SEM (cell line): ENCODE measurements around the genes PHF3 and SDHAF4.

DNA sequence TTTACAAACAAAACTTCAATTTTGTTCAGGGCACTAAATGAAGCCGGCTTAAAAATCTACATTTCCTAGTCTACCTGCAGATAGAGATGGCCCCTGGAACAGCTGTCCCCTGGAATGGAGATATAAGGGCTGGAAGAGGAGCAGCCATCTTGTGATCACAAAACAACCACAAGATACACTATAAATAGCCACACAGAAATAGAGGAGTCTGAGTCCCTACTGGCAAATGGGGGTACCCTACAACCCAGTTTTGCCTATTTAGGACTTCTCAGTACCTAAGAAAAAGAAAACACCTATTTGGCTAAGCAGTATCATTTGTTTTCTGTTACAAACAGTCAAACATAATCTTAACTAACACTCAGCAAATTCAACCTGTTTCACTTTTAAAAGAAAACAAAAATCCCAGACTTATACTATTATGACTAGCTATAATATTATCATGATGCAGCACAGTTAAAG, 115.6 kb downstream of the DST start:
- PRO-cap, result no peak

- PRO-cap, result bidirectional peak, plus-strand start at chr6:57172798, minus-strand start at chr6:57172526
These were observed 387 bp downstream of the BAG2 start for GRCh38 chr6:57172445-57172981.

DNA sequence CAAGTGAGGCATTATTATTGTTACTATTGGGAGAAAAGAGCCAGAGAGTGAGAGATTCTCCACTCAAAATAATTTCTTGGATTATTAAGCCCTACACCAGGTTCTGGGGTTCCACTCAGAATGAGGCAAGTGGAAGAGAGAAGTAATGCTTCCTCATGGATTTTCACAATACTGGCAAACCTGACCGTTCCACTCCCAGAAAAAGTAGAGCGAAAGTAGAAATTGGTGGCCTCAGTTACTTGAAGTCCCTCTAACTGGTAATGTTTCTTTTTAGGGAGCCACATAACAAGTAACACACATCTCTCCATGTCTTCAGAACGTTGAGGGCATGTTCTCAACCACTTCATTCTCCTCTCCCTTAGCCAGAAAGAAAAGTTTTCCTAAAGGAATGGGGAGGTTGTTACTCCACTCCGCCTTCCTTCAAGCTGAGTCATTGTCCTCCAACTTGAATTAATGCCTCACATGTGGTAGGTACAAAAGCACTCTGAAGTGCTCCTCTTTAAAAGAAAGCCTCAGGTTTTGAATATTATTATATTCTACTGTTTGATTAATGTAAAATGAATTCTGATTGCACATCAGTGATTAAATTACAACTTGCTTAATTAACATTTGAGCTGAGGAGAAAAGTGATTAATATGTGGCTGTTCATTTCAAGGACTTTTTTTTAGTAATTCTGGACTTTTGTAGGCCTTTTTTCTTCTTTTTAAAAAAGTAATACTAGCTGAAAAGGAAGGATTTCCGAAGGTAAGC, 2.0 kb downstream of the BAG2 start:
- PRO-cap, result no peak

- PRO-cap, result no peak
These were observed 12.2 kb upstream of the PRIM2 start for GRCh38 chr6:57305293-57305571.

- PRO-cap, result no peak
These were observed 505.4 kb downstream of the PRIM2 start for GRCh38 chr6:57822911-57823141.

- PRO-cap, result no peak
These were observed 480.3 kb upstream of the KHDRBS2 start for GRCh38 chr6:62766328-62766728.

DNA sequence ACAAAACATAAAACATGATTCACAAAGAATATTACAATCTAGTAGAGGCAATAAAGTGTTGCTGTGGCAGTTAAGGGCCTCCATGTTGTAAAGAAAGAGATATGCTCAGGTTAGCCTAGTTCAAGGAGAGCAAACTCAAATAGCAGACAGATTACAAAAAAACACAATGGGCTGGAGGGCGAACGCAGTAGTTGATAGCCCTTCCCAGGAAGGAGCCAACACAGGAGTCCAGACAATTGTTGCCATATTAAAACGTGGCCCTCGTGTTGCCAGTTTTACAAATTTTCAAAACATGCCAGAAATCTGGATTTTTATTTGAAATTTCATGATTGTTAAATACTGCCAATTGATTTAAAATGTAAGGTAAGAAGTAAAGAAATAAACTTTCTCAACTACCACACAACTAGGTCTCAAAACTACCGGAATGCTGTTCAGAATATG, 13.2 kb downstream of the LGSN start:
- PRO-cap, result no peak

DNA sequence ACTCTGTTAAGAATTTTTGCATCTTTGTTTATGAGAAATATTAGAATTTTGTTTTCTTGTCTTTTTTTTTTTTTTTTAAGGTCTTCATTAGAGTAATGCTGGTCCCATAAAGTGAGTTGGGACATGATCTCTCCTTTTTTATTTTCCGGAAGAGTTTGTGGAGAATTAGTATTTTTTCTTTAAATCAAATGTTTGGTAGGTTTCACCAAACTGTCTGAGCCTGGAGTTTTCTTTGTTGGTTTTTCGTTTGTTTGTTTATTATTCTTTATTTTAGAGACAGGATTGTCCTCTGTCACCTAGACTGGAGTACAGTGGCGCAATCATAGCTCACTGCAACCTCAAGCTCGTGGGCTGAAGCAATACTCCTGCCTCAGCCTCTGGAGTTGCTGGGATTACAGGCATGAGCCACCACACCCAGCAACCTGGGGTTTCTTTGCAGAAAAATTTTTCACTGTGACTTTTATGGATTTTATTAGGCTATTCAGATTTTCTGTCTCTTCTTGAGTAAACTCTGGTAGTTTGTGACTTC, 120.2 kb upstream of the PTP4A1 start:
- PRO-cap, result no peak

- PRO-cap, result no peak
These were observed 94.1 kb upstream of the PTP4A1 start for GRCh38 chr6:63478274-63478473.

DNA sequence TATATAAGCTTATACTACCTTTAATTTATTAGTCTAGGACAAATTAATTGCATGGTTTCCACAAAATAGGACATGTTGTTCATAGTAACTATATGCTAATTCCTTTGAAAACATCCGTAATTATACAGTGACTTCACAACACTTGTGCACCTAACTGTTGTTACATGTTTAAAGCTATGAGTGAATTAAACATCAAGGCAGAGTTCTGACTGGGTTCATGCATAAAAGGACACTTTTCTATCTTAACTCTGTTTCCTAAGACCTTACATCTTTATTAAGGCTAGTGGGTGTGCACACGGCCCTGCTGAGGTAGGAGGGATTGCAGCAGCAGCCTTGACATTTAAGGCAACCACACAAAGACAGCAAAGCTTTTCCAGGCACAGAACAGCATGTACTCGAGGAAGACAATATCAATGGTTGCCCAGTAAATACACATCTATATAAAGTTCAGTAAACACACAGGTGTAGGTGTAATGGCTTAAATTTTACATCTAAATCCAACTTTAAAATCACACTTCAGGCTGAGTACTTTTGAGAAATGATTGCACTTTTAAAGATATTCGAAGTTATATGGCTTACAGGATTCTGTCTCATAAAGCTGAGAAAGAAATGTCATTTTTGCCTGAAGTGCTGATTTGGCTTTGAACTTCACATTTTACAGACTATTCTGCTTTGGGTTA, 79.8 kb upstream of the PTP4A1 start:
- PRO-cap, result no peak

GRCh38 chr6:63565348-63565978, 6.8 kb upstream of the PTP4A1 start:
- PRO-cap, result no peak

- PRO-cap, result bidirectional peak, plus-strand start at chr6:63573287, minus-strand start at chr6:63573164
These were observed 746 bp downstream of the PTP4A1 start for GRCh38 chr6:63573072-63573380.

GRCh38 chr6:63580784-63581267, 8.5 kb downstream of the PTP4A1 start:
- PRO-cap, result no peak

- PRO-cap, result unidirectional peak, minus-strand start at chr6:63598842
These were observed 26.4 kb downstream of the PTP4A1 start for GRCh38 chr6:63598552-63599143.

DNA sequence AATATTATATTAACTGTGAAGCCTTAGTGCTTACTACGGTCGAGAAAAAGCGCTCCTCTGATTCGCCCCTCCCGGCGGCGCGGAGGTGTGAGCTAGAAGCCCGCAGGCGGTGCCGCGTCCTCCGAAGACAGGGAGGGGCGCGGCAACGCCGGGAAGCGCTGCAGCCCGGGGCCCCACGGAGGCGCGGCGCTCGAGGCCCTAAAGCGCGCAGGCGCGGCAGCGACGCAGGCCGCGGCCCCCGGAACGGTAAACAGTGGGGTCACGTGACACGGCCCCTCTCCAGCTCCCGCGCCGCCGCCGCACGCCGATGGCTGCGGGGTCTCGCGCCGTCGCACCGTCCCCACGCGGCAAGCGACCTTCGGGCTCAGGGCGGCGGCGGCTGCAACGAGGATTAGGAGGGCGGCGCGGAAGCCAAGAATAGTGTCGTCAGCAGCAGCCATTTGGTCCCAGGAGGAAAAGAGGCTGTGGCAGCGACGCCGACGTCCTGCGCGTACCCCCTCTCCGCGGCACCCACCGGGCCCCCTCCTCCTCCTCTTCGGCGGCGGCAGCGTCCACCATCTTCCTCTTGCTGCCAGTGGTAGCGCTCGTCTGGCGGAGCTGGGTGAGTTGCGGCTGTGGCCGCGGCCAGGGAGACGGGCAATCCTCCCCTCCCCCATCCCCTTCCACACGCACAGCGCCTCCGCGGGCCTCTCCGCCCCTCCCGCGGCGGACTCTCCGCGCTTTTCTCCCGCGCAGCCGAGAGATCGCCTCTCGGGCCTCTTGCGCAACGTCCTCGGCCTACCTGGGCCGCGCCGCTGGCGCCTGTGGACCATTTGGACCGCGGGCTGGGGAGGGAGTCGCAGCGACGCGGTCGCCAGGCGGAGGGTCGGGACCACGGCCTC, at the start of gene PHF3:
TSS of gene PHF3 (plus strand) at position 253 of the 881 bp plus-strand sequence.
- PRO-cap, result bidirectional peak, plus-strand start at position 253 of the sequence, minus-strand start at position 89 of the sequence

GRCh38 chr6:69881353-69881768, 15.0 kb downstream of the COL19A1 start:
- PRO-cap, result no peak

- PRO-cap, result no peak
These were observed 18.6 kb upstream of the FAM135A start for GRCh38 chr6:70394422-70395348.

DNA sequence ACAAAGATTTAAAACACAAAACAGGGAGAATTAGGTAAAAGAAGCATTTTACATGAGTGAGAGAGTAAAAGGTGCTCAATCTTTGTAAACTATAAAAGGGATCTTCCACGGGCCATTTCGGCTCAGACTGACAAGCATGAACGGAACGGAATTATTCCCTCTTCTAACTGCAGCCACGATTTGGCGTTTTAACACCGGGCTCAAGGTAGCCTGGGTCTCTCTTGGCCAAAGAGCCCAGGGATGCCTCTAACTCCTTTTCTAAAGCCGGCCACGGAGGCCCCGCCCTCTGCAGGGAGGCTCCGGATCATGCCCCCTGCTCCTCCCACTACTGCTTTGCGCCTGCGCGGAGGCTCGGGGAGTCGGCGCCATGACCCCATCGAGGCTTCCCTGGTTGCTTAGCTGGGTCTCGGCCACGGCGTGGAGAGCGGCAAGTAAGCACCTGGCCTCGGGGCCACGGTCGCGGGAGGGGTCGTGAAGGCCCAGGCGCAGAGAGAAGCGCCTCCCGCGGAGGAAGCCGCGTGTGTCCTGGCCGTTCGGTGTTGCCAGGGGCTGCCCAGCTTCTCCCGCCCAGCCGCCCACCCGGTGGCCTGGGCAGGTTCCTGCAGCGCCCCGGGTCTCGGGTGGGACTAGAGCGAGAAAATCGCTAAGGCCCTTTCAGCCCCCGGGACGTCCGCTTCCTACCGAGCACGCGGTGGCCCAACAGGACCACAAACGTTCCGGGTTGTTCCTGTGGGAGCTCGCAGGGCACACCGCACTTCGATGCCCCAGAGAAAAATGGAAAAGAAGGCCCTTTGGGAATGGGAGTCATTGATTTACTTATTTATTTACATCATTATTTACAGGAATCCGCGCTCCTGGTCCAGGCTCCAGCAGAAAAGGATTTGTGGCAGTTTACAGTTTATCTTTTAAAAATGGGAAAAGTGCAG, at the start of gene SDHAF4:
TSS of gene SDHAF4 (plus strand) at position 357 of the 926 bp plus-strand sequence.
- PRO-cap, result bidirectional peak, plus-strand start at position 357 of the sequence, minus-strand start at position 232 of the sequence; bidirectional peak, plus-strand start at position 646 of the sequence, minus-strand start at position 589 of the sequence

DNA sequence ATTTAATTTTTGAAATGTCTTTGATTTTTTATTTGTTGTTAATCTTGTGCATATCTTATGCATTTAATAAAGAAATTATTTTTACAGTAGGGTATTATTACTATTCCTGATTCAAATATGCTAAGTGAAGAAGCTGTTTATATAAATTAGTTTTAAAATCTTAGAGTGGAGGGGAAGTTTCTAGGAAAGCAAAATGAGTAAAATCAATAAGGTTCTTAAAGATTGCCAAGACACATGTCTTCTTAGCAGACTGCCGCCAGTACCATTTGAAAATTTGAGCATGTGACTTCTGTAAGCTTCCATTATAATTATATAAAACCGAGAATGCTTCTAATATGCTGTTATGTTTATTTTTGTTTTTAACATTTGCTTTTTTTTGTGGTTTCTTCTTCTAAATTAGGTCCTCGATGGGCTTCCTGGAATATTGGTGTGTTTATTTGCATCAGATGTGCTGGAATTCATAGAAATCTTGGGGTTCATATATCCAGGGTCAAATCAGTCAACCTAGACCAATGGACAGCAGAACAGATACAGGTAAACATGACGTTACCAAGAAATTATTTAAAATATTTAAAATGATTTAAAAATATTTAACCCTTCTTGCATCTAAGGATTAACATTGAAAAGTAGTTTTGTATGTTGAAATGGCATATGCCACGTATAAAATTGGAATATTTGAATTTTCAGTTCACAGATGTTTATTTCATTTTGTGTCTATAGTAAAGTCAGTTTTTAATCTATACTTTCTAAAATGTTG, 64.5 kb downstream of the SMAP1 start:
- PRO-cap, result no peak

DNA sequence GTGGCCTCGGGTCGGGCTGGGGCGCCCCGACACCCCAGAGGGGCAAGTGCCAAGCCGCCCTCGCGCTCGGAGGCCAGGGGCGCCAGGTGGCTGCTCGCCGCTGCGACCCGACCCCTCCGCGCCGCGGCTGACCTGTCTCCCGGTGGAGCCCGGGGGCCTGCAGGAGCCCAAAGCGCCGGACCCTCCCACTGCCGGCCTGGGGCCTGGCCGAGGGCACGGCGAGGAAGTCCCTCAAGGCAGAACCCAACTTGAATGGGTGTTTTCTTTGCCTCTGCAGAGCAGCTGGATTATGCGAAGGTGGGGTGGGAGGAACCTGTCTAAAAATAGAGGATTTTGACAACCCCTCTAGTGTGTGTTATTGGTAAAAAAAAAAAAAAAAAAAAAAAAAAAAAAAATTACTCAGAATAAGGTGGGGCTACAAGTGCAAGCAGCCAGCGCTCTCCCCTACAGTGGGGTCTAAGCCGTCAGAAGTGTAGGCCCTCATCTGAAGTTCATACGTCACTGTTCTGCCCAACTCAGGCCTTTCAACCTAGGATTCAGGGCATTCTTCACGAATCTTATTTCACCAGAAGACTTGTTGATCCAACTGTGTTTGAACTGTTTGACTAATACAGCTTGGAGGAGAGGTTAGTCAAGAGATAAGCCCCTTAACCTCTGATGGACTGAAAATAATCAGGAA, 714 bp downstream of the OGFRL1 start:
- PRO-cap, result bidirectional peak, plus-strand start at position 398 of the sequence, minus-strand start at position 254 of the sequence